Right ventricle myocardium (tissue), 1 donor: Measurements from ENCODE around the gene ANKRD30A.

DNA sequence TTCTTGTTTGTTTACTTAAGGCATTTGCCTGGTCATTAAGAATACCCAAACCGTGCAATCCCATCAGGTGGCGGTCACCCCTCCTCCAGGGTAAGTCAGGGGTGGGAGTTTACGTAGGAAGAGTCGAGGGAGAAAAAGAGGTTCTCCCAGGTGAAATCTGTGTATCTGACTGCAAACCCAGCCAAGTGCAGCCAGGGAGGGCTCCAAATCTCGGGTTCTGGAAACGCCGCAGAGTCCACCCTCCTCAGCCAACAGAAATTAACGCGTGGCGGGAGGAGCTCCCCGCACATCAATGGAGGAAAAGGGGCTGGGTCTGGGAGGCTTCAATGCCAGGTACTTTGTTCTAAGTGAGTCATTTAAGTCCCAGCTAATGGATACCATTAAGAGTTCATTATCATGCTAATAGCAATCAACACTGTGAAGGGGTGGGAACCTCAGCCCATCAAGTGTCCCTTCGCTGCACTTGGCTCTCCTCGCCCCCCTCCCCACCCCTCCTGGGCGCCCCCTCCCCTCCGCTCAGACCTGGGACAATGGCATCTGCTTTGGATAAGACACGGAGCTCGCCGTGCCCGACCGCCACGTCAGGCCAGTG, 3.2 kb downstream of the FZD8 start:
- PRO-cap, 2 experiments = no peak in any of the 2 experiments

- PRO-cap, 2 experiments = no peak in any of the 2 experiments
Measured at GRCh38 chr10:37125225-37126041, at the start of gene ANKRD30A. Gene ANKRD30A, plus strand, starts transcription at chr10:37125598.

GRCh38 chr10:38032861-38033277, 22.4 kb downstream of the ZNF33A start:
- PRO-cap, 2 experiments = no peak in any of the 2 experiments

DNA sequence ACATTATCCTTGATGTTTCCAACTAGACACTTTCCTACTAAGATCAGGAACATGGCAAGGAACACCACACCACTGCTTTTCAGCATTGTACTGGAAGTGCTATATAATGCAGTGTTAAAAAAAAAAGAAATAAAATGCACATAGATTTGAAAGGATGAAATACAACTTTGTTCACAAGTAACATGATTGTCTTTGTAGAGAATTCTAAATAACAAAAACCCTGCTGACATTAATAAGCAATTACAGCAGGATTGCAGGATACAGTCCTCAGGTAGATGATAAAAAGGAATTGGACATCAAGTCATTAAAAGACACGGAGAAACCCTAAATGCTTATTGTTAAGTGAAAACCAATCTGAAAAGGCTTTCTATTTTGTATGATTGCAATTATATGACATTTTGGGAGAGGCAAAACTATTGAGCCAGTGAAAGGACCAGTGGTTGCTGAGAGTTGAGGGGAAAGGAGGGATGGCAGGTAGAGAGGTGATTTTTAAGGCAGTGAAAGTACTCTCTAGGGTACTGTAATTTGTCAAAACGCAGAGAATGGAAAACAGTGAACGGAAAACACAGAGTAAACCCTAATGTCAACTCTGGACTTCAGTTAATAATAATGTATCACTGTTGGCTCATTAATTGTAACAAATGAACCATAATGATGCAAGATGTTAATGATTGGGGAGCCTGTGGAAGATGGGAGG, 34.7 kb upstream of the ZNF37A start:
- PRO-cap, 2 experiments = no peak in any of the 2 experiments

DNA sequence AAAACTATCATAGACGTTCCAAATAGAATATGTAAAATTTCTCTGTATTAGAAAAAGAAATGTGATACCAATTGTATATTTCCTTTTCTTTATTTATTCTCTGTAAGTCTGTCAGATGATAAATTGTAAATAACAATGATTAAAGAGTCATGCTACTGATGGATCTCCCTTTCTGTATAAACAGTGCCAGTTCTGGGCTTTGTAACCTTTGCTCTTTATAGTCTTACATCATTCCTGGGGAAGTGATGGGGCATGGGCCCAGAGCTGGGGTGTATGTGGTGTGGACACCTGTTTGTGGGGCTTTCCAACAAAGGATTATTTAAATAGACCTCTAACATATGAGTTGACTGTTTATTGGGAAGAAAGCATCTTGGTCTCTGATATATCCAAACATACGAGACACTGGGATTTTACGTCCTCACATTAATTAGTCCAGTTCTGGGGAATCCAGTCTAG, 258.0 kb downstream of the ZNF37A start:
- PRO-cap, 2 experiments = no peak in any of the 2 experiments

DNA sequence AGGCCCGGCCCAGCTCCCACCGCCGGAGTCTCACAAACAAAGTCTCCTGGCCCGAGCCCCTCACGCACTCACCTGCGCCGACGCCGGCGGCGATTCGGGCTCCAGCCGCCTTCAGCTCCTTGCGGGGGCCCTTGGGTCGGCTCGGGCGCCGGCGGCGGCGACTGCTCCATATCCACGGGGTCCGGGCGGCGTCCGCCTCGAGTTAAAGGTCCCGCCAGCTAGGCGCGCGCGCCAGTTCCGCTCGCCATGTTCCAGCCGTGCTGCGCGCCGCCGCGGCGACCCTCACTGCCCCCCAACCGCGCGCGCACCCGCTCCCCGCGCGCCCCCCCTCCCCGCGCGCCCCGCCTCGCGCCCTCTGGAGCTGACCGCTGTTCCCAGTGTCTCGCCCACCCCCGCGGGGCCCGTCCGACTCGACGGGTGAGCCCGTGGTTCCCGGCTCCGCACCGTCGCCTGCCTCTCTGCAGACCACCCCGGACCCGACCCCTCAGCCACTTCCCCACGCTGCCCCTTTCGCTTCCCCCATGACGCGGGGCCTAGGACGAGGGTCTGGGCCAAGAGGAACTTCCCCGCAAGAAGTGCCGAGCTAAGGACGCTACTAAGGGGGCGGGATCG, 396.1 kb downstream of the ZNF33B start:
- PRO-cap, 2 experiments = no peak in any of the 2 experiments

DNA sequence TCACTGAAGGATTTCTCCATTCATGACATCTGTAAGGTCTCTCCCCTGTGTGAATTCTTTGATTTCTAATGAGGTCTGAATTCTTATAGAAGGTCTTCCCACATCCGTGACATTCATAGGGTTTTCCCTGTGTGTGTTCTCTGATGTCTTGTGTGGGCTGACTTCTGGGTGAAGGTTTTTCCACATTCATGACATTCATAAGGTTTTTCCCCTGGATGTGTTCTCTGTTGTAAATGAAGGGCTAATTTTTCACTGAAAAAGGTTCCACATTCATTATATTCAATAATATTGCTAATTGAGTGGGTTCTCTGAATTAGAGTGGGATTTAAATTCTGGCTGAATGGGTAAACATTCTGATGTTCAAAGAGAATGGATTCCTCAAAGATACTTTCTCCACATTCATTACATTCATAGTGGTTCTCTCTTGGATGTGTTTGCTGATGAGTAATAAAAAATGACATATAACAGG, 118.0 kb downstream of the ZNF33B start:
- PRO-cap, 2 experiments = no peak in any of the 2 experiments

GRCh38 chr10:42530786-42531439, 107.5 kb downstream of the ZNF33B start:
- PRO-cap, 2 experiments = no peak in any of the 2 experiments

DNA sequence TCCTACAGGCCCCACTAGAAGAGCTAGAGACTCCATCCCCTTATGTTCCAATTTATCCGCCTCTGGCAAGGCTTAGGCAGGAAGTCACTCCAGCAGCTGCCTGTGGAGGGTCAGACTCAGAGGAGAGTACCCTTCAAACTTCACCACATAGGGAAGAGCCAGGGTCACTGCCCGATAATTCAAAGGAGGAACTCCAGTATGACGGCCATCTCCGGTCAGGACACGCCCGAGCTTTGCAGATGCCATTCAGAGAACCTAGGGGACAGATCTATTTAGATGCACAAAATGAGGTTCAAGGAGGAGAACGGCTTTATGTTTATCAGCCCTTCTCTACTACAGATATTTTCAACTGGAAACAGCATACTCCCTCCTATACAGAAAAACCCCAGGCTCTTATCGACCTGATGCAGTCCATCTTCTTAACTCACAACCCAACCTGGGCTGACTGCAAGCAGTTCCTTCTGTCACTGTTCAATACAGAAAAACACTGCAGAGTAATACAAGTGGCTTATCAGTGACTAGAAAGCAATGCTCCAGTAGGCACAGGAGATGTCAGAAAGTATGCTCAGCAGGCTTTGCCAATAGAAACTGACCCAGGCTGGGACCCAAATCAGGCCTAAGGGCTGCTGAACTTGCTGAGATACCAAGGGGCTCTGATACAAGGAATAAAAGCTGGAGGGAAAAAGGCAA, 8.6 kb upstream of the ZNF33B start:
- PRO-cap, 2 experiments = no peak in any of the 2 experiments

- PRO-cap, 2 experiments = no peak in any of the 2 experiments
Measured at GRCh38 chr10:42932633-42933337, 144.1 kb upstream of the RET start.

DNA sequence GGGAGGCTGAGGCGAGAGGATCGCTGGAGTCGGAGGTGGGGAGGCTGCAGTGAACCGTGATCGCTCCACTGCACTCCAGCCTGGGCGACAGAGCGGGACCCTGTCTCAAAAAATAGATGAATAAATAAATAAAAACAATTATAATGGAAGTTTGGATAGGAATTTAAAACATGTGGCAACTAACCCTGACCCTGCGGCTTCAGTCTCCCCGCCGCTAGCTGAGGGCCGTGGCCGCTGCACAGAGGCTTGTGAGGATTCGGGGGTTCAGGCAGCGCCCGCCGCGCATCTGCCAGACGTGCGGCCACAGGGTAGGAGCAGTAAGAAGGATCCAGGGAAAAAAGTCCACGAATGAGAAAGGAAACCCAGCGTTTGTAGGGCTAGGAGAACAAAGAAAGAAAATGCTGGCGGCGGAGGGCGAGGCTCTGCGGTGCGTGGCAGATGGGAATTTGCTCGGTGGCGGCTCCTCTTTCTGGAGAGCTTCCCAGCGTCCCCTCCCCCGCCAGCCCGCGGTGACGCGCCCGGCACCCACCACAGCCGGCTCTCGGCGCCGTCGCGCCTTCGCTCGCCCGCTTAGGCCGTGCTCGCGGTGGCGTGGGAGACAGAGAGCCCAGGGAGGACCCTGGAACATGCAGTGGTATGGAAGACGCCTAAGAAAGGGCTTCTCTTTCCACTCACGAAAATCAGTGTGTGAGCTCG, 772 bp upstream of the CSGALNACT2 start:
- PRO-cap, 2 experiments = peak in 2 of 2 experiments; most common plus-strand start position 528 of the sequence (in 2); most common minus-strand start position 425 of the sequence (in 1)

GRCh38 chr10:43155009-43155708, 16.9 kb downstream of the CSGALNACT2 start:
- PRO-cap, 2 experiments = no peak in any of the 2 experiments

DNA sequence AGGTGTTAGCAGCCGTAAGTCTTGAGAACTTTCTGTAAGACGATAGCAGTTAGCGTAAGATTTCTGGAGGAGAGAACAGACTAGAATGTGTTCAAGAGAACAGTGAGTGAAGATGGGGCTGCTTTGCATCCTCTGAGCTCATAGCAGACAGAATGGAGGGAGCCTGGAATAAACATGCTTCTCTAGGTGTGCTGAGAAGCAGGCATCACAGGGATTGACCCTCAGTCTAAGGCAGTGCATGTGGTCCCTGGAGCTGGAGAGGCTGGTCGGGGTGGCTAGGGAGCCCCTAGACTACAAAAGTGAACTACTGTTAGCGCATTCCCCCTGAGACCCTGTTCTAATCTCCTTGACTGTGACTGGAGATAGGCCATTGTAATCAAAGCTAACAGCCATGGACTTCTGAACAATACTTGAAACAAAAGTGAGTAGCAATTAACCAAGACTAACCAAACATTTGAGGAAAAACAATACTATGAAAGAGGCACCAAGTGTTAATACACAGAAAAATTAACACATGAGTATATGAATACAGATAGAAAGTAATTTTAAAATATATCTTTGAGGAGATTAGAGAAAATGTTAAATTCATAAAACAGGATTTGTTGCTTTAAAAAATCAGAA, 30.7 kb downstream of the CSGALNACT2 start:
- PRO-cap, 2 experiments = no peak in any of the 2 experiments

DNA sequence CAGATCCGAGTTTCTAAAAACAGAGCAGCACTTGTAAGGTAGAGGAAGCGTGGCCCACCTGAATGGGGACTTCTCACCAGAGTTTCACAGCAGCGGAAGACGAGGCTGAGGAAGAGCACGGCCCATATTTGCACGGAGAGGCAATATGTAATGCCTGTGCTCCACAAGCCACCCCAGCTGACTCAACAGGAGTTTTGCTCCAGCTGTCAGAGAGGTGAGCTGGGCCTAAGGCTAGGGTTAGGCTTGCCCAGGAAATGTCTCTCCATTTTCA, 19.3 kb downstream of the ZNF487 start:
- PRO-cap, 2 experiments = no peak in any of the 2 experiments

DNA sequence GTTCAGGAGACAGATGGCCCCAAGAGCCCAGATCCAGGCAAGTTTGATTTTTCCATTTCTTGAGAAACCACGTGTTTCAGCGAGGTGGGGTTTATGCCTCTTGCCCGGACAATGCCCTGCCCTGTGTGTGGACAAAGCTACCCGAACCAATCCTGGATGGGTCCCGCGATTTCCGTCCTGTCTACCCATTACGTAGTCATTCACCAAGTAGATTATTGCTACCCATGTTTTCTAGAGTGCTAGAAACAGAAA, 726 bp downstream of the ZNF485 start:
- PRO-cap, 2 experiments = no peak in any of the 2 experiments

DNA sequence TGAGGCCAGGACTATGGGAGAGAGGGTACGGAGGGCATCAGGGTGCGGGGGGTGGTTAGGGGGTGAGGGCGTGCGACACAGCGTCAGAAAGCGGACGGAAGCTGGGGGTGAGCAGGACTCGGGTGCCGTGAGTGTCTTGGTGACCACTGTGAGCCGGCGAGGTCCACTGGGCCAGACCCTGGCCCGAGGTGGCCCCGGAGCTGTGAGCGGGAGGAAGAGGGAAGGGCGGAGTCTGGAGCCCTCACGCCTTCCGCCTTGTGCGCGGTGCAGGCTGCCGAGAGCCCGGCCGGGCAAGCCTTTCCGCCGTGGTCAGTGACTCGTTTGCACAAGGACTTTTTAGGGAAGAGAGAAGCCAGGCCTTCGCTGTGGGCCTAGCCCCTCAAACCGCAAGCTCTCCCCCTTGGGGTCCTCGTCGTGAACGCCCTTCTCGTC, 40.9 kb upstream of the ZNF32 start:
- PRO-cap, 2 experiments = peak in 2 of 2 experiments; most common plus-strand start position 258 of the sequence (in 2); most common minus-strand start position 190 of the sequence (in 1)

GRCh38 chr10:43824830-43825395, 176.2 kb upstream of the ZNF32 start:
- PRO-cap, 2 experiments = peak in 2 of 2 experiments; most common plus-strand start chr10:43825213 (in 2); most common minus-strand start chr10:43825114 (in 2)

GRCh38 chr10:43961167-43961490, 312.4 kb upstream of the ZNF32 start:
- PRO-cap, 2 experiments = no peak in any of the 2 experiments

GRCh38 chr10:44383422-44384430, 1.2 kb downstream of the CXCL12 start:
- PRO-cap, 2 experiments = no peak in any of the 2 experiments

DNA sequence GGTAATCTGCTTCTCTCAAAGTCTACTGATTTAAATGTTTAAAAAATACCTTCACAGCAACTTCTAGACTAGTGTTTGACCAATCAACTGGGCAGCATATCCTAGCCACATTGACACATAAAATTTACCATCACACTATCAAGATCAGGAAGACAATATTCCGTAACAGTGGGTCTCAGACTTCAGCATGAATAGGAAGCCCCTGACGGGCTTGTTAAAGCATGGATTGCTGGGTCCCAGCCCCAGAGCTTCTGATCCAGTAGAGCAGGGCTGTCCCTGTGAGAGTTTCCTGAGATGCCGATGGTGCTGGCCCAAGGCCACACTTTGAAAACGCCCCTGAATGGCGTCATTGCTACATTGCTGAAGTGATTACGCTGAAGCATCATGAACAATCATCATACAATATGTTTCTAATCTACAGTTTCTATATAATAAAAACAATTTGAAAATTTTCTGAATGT, 38.1 kb upstream of the TMEM72 start:
- PRO-cap, 2 experiments = peak in 2 of 2 experiments; most common minus-strand start position 280 of the sequence (in 2)